Ureter (tissue), 1 donor: ENCODE data around the gene CATSPERE.

DNA sequence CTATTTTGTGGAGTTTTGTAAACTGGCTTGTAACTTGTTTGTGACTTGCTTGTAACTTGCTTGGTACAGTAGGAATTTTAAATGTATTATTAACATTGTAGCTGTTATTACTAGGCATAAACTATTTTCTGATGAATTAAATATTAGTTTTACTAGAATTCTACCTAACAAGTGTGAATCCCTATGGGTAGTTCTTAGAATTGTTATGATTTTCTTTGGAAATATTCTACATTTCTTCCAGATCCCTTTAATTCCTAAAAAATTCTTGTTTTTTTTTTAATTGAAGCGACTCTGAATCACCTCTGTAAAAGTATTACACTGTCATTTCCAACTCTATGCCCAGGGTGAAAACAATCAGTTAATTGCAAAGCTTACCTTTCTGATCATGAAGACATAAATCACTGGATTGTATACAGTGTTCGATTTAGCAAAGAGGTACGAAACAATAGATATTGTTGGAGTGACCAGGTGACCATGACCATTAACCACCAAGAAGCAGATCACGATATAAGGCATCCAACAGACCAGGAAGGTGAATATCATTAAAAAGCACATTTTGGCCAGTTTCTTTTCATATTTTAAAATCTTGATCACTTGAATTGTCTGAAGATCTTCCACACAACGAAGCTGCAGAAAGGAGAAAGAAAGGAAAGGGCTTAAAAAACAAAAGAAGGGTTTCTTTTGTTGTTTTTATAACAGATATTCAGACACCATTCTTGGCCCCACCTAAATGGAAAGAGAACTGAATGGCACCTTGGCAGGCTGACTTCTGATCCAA is 42.6 kb downstream of the CHML start:
- PRO-cap: no peak

DNA sequence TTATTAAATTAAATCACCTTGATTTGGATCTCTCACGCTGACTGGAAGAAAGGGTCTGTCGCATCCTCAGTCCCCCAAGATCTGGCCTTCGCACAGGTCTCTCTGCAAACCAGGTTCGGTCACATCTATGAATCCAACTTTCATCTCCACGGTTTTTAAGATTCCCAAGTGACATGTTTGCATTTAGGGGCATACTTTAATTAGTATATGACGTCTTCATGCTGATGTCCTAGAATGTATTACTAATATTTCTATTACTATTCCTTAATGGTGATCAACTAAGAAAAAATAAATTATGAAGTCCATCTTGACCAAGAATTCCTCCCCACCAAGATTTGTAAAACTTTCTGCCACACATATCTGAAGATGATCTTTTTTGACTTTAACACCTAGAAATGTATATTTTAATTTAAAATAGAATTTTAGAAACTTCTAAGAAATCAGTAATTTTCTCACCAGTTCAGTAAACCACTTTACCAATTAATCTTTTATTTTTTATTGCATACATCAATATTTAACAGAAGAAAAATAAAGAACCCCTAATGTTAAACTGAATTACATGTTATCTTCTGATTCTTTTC is 11.7 kb downstream of the CHML start:
- PRO-cap: no peak

- PRO-cap: no peak
Measured at GRCh38 chr1:243235459-243235880, 19.6 kb downstream of the CEP170 start.

- PRO-cap: no peak
Measured at GRCh38 chr1:243736831-243737677, 113.0 kb downstream of the AKT3 start.

DNA sequence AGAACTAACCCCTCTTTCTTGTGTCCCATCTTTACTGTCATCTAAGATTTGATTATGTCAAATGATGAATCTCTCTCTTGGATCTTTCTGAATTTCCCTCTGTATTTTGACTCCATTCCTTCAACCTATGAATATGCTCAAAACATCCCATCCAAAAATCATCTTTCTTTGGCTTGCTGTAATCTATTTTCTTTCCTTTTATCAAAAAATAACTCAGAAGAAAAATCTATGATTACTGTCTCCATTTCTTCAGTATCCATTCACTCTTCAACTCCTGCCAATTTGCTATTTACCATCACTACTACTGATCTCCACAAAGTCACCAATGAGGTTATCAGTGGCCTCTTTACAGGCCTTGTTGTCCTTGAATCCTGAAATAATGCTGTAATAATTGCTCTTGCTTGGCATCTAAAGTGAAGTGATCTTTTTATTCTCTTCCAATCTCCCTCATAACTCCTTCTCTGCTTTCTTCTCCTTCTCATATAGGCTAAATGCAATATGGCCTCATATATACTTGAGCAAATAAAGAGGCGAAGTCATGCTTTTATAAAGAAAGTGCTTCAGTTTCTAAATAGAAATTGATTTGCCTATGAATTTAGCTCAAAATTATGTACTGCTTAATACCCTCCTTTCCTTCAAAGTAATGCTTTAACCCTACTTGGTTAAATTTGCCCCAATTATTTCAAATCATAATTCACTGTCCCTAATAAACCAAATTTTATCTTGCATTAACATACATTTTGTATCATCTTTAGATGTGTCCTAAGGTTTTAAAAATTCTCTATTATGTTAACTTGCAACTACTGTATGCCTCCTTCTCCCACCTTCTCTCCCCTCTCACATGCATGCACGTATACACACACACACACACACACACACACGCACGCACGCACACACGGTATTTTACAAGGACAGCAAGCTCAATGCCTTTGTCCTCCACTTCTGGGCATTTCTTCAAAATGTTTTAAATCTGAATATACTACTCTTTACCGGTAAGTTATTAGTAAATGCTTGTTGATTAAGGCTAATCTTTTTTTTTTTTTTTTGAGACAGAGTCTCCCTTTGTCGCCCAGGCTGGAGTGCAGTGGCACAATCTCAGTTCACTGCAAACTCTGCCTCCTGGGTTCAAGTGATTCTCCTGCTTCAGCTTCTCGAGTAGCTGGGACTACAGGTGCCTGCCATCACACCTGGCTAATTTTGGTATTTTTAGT is 100.1 kb downstream of the AKT3 start:
- PRO-cap: no peak

- PRO-cap: no peak
Measured at GRCh38 chr1:243798733-243799348, 51.2 kb downstream of the AKT3 start.

- PRO-cap: no peak
Measured at GRCh38 chr1:244186374-244187126, 135.5 kb downstream of the ZBTB18 start.

DNA sequence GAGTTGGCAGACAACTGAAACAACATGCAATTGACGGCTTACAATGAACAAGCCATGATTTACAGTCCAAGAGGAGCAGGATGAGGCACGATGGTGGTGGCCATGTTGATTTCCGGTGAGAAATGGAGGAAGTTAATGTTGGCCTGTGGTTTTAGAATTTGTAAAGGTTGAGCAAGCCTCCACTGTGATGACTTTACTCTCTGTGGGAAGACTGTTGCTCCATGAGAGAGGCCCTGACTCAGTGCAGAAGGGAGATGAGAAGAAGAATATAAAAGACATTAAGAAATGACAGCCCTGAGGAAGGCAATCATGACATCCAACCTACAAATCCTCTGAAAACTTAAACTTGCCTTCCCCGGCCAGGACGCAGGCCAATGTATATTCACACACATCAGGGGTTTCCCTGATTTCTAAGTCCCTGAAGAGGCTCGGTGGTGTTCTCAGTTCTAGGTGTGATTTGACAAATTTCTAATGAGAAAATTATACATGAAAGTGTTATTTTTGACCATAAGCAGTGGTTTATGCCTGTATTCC is 32.7 kb upstream of the C1orf100 start:
- PRO-cap: no peak

GRCh38 chr1:244325458-244325949 is 26.9 kb upstream of the C1orf100 start:
- PRO-cap: no peak

DNA sequence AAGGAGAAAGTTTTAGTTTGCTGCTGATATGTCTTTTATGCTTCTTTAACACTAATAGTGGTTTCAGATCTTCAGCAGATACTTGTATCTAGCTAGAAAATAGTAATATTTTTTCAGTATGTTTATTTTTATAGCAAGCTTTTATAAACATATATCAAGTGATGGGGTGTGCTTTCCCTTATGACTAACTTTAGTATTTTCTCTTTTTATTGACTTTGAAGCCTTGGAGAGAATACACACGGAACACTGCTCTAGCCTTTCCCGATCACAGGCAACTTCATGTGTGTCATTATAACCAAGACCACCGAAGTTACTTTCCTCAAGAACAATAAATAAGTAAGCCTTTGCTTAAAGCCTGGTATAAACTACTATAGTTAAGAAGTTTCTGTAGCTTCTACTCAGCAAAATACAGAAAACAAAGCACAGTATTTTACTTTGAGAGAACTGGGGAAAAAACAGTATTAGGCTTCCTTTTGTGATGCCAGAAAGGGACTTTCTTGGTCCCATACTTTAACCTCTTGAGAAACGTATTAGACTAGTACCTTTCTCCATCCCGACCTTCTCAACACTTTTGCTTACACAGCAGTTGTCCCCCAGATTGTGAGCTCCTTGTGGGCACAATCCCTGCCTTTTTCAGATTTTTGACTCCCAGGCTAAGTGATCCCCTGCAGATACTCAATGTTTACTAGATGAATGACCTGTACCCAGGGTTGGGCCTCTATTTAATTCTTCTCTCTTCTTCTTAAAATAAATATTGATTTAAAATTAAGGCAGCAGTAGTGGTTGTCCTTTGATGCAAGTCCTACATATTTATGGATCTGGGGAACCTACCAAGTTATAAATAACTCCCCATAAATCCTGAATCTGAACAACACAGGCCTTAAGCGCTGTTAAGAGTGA is 3.2 kb downstream of the ADSS2 start:
- PRO-cap: no peak

- PRO-cap: bidirectional peak, plus-strand start at chr1:244461316, minus-strand start at chr1:244461306; bidirectional peak, plus-strand start at chr1:244461526, minus-strand start at chr1:244461373
Measured at GRCh38 chr1:244460909-244462241, at the start of gene CATSPERE. CATSPERE (plus strand) TSS chr1:244461273.

- PRO-cap: no peak
Measured at GRCh38 chr1:244614134-244614961, 38.6 kb upstream of the DESI2 start.

DNA sequence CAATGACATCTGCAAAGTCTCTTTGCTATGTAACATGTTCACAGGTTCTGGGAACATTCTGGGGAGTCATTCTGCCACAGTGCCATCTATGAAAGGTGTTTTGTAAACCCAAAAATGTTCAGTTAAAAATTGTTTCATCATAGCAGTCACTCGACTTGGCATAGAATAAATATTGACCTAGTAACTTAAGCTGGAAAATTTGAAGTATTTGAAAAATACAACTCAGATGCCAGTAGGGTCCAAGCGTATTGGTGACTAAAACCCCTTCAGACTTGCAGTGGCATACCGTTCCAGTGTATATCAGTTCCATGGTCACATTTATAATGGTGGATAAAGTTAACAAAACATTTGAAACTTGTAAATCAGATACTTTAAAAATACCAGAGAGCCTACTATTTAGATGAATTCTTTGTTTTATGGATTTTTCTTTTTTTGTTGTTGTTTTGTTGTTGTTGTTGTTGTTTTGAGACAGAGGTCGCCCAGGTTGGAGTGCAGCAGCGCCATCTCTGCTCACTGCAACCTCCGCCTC is 6.9 kb downstream of the DESI2 start:
- PRO-cap: no peak

DNA sequence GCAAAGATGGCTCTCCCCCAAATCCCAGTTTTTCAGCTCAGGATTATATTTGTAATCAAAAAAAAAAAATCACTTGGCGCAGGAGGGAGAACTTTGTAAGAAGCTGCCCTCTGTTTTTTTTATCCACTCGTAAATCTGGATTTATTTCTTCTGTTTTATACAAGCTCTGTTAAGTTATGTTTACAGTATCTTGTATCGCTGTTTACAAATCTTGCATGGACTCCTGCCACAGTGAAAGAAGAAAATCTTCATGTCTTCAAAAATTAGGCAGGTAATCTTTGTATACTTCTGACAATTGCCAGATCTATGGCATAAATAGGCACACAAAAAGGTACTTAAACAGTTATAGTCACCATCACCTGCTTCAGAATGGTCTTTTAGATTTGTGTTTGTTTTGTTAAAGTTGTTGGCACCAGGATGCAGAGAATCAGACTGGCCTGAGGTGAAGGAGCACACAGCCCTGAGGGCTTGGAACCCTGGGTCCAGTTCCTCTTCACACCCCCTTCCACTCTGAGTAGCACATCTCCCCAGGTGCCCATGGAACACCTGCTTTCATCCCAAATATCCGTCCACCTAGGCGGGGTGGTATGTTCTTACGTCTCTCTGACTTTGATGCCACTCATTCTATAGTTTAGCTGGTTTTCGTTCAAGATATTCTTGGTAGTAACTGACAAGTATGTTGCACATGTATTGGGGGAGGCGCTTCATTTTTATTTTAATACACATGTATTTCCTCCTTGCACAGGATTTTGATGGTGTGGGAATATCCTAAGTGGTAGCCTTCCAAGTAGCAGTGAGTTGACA is 24.7 kb downstream of the ENSG00000284188 start:
- PRO-cap: no peak

- PRO-cap: no peak
Measured at GRCh38 chr1:244839904-244841144, 4.9 kb downstream of the COX20 start.

GRCh38 chr1:244843481-244844295 is 8.2 kb downstream of the COX20 start:
- PRO-cap: no peak

GRCh38 chr1:244857975-244859146 is 6.0 kb downstream of the HNRNPU start:
- PRO-cap: no peak

DNA sequence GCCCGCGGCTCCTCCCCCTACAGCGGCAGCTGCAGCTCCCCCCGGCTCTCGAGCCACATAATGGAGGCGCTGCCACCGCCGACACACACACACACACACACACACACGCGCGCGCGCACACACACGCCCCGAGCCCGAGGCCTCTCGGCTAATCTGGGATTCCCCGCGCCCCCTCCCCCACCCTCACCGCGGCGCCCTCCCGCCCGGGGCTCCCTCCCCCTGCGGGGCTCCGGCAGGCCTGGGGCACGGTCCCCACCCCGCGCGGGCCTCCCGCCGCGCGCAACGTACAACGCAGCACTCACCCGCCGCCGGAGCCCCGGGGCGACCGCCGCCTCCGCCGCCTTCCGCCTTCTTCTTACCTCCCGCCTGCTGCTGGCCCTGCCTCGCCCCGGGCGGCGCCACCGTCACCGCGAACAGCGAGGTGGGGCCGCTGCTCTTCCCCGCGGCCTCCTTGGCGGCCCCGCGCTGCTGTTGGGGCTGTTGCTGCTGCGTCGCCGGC is 979 bp downstream of the HNRNPU start:
- PRO-cap: no peak

GRCh38 chr1:244868965-244869647 is 4.8 kb upstream of the HNRNPU start:
- PRO-cap: no peak

GRCh38 chr1:244920899-244921497 is 48.5 kb upstream of the EFCAB2 start:
- PRO-cap: no peak